Neural crest cell (in vitro differentiated cells): Measurements from ENCODE around the genes MC3R and TFAP2C.

DNA sequence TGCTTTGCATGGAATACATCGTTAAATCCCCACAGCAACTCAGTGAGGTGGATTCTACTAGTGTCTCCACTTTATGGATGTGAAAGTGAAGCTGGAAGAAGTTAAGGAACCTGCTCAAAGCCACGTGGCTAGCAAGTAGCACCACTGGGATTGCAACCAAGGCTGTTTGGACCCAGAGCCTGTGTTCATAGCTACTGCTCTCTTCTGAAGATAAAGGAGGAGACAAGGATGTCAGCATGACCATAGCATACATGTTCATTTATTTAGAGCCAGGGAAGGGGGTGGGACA is 135.1 kb downstream of the BCAS1 start:
- PRO-cap = no peak

GRCh38 chr20:53957294-53957709 is 113.1 kb downstream of the BCAS1 start:
- PRO-cap = no peak

DNA sequence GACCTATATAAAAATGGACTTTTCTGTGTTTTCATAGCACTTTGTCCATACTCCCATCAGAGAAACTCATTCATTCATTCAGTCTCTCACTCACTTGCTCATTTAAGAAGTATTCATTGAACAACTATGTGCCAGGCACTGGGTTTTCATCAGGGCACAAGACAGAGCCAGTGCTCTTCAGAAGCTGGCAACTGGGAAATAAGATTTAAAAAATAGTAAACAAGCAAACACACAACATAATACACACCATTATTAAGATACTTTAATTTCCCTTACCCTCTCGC is 65.5 kb upstream of the DOK5 start:
- PRO-cap = no peak

DNA sequence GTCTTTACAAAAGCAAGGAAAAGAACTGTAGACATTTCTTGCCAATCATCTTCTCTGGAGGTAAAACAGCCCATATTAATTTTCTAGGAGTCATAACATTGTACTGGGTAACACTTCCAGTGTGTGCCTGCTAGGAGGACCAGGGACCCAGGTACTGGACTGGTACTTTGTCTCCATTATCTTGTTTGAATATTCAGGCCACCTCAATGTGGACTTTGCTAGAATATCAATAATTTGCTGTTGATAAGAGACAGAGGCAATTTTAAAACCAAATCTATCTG is 89.7 kb upstream of the MC3R start:
- PRO-cap = no peak

GRCh38 chr20:56248549-56248934 is at the start of gene MC3R:
Gene MC3R (plus strand): TSS chr20:56248732.
- PRO-cap = no peak

- PRO-cap = no peak
These were observed 9.3 kb downstream of the FAM210B start for GRCh38 chr20:56367712-56368926.

GRCh38 chr20:56483890-56484425 is 15.5 kb downstream of the RTF2 start:
- PRO-cap = no peak

- PRO-cap = no peak
These were observed 832 bp upstream of the TFAP2C start for GRCh38 chr20:56628207-56628741.

DNA sequence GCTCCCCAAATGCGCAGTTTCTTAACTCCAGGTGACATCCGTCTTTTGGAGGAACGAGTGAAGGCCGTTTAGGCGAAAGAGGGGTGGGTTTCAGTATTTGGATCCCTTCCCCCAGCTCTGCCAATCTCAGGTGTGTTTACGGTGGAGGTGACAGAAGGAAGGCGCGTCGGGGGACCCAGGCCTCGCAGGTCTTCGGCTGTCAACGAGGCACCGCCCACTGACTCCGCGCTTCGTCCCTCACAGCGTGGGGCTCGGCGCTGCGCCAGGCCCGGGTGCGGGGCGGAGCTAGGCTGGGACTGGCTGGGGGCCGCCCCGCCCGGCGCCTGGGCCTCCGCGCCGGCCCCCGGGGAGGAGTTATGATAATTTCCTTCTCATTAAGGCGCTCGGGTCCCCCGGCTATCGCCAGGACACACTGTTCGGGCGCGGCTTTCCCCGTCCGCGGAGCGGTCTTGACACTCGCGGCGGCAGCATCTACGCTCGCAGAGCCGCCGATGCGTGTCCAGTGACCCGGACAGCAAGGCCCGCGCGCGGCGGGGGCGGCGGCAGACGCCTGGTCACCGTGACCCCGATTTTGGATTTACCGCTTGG is at the start of gene TFAP2C:
TFAP2C (plus strand) TSS at position 405 of the 588 bp plus-strand sequence.
- PRO-cap = unidirectional peak, plus-strand start at position 415 of the sequence

DNA sequence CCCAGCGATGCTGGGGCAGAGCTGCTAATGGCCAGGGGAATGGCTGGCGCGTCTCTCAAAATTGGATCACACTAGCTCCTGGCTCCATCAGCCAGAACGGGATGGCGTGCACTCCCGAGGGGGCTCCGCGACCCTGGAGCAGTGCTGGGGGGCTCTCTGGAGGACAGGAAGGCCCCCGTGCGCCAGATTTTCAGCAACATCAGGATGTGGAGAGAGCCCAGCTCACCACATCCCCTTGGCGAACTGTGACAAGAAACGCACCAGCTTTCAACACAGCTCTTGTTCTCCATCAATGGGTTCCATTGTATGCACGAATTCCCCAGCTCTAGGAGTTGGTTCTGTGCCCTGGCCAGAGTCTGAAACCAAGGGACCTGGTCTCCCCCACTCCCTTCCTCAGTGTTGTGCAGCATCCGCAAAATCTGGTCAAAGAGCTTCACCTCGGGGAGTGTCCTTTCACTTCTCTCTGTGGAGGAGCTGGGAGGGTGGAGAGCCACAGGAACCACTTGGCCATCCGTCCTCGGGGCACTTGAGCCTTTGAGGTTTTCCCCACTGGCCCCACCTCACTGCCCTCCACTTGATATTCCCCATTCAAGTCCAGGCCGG is 74.2 kb downstream of the TFAP2C start:
- PRO-cap = unidirectional peak, minus-strand start at position 245 of the sequence

- PRO-cap = no peak
These were observed 93.0 kb downstream of the TFAP2C start for GRCh38 chr20:56721868-56722659.

DNA sequence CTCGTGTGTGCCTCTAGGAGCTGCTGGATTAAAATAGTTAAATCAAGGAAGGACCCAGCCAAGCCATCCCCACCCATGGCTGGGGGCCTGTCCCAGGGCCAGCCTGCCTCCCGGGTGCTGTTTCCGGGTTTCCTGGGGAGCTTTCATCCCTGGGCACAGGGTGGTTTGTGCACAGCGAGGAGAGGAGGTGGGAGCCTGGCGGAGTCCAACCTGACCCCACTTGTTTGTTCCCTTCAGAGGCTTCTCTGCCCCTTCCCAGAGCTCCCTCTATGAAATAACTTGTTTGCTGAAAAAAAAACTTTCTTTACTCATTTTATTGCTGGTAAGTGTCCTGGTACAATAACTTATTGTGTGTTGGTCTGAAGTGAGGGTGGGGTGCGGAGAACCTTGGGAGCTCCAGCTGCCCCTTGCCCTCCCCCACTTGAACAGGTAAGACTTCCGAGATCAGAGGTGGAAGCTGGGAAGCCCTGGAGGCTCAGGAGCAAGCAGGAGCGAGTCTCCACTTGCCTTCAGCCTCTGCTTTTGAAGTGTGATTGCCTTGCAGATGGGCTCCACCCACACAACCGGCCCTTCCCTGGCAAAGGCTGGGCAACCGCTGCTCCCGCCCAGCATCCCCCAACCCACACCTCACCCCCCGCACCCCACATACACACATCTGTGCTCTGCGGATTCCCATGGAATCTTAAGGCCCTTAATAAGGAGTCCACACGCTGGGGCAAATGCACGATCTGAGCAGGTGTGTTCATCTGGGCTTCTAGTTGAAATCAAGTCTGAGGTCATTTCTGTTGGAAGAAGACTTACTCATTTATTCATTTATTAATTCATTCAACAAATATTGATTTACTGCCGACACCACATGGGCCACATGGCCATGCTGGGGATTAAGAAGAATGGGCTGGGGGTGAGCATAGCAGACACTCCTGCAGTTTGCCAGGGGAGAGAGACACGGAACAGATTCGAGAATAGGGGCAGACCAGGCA is 179.6 kb downstream of the TFAP2C start:
- PRO-cap = no peak

GRCh38 chr20:57074005-57074504 is 192.4 kb downstream of the BMP7 start:
- PRO-cap = no peak

- PRO-cap = no peak
These were observed 109.5 kb downstream of the BMP7 start for GRCh38 chr20:57156949-57157433.

GRCh38 chr20:57250447-57251334 is 15.8 kb downstream of the BMP7 start:
- PRO-cap = no peak

DNA sequence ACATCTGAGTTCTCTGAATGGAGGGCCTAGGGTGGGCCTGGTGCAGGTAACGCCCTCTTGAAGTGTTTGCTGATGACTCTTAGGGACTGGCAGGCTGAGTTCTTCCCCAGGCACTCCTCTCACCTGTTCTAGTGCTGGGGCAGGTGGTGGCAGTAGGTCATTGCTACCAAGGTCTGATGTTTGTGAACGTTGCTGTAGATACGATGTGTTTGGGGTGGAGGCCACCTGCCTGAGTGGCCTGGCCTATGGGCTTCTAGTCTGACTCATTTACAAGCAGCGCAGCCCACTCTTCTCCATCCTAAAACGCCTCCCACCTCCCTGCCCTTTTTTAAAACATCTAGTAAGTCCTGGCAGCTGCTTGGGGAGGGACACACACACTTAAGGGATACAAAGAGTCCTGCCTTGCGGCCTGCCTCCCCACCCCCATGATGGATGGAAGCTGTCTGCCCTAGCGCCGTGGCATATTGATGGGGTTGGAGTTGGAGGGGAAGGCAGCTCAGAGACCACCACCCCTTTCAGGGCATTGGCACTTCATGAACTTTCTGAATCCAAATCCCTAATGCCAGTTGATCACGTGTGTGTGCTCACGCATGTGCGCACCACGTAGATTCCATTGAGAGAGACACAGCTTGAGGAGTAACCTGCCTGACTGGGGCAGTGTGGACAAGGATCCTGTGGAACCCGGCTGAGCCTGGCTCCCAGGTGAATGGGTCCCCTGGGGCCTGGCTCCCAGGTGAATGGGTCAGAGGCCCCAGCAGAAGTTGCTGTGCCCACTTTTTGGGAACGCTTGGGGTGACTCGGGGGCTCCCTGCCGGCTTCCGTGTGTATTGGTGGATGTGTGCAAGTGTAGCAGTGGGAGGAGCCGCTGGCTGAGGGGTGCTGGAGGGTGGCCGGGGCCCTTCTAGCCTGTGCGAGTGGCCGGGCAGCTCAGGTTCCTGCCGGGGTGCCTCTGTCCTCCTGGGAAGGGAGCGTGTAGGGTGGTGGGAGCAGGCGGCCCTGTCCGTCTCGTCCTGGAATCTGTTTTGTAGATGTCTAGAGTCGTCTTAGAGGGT is 2.8 kb downstream of the RBM38 start:
- PRO-cap = no peak

DNA sequence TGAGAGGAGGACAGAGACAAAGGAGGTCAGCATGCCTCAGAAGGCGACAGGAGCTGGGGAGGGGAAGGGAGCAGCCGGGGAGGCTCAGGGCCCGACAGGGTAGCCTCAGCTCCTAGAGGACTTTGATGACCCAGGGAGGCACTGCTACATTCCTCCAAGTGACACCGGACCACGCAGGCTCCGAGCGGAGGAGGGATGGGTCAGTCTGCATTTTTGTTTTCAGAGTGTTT is 7.8 kb downstream of the RBM38 start:
- PRO-cap = no peak

- PRO-cap = no peak
These were observed 17.0 kb downstream of the RBM38 start for GRCh38 chr20:57408060-57408717.

- PRO-cap = no peak
These were observed 21.5 kb downstream of the RBM38 start for GRCh38 chr20:57412690-57413185.

- PRO-cap = no peak
These were observed 37.5 kb downstream of the RBM38 start for GRCh38 chr20:57428477-57429312.